Occipital lobe (tissue), 2 donors: ENCODE measurements around a stretch of chr4.

- RAMPAGE, long total RNA, result no peak
Measured at GRCh38 chr4:78913830-78914199, 25.4 kb downstream of the PAQR3 start.

DNA sequence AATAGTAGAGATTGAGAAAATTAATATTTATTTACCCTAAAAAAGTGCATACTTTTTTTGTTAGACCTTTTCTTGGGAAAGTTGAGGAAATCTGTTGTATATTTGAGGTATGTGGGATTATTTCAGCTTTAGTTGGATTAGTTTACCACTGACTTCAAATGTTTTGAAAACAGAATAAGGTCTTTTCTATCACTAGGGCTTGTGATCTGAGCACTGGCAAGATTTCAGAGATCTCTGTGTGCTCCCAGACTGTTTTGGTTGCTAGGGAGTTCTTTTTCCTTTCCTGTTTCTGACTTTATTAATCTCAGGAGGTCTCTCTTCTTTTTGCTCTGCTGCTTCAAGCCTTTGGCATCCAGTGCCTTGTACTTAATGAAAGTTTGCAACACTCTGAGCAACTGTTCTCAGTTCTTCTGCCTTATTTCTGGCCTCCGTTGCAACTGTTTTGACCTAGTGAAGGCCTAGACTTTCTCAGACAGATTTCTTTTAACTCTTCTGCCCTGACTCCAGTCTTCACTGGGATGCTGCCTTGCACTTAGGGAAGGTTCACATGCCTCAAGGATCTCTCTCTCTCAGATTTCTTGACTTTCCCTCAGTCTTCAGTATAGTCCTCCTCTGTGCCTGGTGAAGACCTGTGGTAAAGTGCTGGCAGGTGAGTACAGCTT, 32.1 kb upstream of the PAQR3 start:
- RAMPAGE, long total RNA, result no peak

DNA sequence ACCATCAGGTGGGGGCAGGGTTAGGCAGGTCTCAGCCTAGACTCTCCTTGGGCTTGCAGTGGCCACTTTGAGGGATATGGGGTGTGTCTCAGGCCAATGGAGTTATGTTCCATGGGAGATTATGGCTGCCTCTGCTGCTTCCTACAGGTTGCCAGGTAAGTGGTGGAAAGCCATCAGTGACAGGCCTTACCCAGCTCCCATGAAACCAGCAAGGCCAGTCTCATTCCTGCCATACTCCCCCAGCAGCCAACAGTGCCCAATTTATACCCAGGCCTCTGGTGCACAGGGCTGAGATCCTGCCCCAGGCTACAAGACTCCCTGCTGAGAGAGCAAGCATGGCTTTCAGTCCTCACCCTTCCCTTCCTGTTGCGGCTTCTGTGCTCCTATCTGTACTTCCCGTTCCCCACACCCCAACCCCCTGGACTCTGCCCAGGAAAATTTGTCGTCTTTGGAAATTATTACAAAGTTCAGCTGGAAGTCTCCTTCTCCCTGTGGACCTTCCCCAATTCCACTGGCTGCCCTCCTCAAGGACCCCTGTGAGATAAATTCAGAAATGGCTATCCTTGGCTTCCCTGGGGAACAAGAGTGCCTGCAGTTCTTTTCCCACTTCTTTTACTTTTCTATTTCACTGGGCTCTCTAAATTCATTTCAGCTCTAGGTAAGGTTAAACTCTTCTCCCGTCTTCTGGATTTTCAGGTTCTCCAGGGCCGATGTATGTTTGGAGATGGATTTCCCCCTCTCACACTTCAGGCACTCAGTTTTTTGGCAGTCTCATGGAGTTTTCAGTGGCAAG, 84.1 kb upstream of the GK2 start:
- RAMPAGE, long total RNA, result no peak

DNA sequence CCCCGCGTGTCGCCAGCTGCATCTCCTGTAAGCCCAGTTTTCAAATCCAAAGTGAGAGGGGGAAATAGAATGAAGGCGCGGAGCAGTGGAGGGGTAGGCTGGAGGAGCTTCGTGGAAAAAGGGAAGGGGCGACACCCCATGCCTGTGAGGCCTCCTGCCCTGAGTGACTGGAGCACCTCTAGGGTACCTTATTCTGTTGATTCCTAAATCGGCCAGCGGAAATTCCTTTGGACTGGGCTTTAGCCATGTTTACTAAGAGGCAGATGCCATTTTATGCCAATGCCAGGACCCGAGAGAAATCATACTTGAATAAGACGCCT, 1.2 kb downstream of the BMP3 start:
- RAMPAGE, long total RNA, result no peak

DNA sequence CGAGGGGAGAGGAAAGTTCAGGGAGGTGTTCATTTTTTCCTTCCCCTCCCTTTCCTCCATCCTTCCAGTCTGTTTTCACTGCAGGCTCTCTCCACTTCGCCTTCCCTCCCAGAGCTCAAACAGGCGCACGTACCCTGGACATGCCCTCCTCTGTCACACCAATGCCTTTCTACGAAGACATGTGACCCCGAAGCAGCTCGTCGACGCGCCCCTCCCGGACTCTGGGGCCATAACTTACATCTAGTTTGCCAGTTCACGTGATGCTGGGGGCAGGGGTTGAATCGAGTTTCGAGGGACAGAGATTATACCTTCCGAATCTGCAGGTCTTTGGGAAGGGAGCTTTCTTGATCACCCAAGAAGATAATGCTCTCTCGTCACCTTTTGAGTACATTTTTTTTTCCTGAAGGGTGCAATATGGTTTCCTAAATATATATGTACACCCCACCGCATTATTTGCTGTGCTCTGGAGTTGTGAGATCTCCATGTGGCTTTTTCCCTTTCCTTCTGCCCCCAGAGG, 533 bp upstream of the PRKG2 start:
- RAMPAGE, long total RNA, result no peak

DNA sequence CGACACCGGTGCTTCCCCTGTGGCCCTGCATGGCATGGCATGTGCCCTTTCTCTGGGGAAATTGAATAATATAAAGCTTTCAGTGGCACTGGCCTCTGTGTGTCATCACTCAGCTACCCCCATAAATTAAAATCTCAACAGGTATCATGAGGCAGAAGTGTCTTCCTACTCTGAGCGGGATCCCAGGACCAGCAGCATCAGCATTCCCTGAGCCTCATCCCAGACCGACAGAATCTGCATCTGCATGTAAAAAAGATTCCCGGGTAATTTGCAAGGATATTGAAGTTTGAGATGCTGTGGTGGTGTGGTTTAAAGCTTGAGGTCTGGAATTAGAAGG, 46.0 kb downstream of the RASGEF1B start:
- RAMPAGE, long total RNA, result no peak

DNA sequence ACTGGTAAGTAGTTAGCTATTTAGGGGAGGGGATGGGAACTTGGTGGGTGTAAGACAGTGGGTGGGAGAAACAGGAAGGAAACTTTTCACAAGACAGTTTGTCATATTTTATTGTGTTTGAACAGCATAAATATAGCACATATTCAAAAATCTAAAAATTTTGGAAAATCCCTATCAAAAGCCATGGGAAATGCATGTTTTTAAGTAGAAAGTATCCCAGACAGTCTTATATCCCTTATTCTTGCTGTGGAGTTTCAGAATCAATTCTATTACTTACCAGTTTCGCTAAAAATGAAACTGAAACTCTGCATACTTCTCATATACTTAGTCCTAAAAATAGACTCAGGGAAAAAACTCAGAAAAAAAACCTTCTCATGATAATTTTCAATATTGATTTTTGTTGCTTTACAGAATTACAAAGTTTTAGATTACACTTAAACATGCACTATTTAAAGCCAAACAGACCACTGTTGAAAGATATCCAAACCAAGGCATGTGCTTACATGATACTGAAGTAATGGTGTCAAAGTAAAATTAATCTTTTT, 22.4 kb upstream of the RASGEF1B start:
- RAMPAGE, long total RNA, result no peak

DNA sequence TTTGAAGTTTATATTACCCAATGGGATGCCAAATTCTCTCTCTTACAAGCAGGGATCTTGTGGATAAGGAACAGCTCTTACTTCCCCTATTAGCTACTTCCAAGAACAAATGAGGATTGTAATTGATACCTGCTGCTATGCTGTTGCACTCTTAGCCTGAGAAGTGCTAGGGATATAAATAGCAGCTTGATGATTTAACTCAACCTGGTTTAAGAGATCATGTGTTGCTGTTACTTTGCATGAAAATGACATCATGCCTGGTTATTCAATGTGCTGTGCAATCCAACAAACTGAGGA, 160.1 kb upstream of the RASGEF1B start:
- RAMPAGE, long total RNA, result no peak

DNA sequence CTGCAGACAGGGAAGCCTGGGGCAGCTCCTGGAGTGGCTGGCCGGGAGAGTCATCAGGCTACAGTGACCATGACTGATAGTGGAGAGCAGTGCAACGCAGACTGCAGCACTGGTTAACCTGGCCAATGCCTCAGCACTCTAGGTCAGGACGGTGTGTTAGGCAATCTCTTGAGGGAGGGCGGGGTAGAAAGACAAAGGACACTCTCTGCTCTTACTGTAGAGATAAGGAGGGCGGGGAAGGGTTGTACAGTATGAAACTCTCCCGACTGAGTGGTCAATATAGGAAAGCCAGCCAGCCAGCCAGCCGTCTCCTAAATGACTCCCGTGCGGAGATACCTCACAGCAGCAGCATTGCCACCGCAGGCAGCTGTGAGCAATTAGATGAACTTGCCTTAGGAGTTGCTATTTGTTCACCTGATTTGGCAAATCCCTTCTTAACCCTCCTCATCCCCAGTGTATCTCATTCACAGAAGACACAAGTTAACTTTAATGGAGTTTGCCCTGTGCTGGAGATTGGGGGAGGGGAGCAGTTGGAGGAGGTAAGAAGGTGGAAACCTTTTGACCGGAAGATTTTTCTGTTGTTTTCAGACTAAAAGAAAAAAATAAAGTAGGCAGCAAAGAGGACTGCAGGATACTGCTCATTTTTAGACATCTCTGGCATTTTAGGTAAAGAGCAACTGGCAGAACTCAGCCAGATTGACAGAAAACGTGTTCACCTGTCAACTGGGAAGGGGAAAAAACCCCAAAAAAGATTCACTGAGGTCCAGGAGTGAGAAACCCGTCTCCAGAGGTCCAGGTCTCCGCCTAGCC, 330.5 kb downstream of the HNRNPD start:
- RAMPAGE, long total RNA, result no peak

DNA sequence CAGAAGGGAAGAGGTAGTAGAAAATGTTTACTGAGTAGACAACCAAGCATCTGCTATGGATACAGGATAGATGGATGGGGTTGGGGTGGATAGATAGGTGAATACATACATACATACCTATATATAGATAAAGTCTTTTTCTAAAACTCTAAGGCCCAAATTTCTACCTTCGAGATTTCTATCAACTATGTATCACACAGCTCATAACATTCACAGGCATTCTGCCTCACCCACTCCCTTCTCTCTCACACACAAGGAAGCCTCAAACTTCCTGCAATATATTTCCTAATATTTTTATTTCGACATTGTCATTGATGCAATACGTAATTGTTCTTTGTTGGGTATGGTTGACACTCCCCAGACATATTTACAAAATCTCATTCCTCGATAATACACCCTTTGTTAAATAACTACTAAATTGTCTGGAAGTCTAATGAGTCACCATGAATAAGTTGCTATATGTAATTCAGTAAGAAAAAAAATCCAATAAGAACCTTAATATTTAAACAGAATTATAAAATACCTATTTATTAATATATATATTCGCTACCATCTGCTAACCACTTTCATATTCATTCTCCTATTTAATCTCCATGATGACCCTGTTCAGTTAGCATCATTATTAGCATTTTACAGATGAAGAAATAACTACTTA, 143.5 kb downstream of the HNRNPD start:
- RAMPAGE, long total RNA, result no peak

DNA sequence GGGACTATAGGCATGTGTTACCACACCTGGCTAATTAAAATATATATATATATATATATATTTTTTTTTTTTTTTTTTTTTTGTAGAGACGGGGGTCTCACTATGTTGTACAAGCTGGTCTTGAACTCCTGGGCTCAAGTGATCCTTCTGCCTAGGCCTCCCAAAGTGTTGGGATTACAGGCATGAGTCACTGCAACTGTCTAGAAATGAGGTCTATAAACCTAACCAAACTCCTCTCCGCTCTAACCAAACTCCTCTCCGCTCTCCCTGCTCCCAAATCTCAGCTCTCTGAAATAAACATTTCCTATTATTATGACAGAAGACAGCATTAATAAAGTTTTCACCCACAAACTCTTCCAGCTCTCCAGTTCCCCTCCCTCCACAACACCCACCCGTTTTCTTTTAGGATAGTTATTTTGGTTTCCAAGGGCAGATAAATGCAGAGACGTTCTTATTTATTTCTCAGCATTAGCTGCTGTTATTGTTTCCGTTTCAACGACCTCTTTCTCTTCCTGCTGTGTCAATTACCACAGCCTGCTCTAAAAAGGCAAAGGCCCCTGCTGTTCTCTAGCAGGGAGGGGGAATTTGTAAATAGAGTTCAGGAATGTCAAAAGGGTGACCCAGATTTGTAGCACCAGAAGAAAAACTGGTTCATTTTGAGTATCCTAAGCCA, 13.2 kb upstream of the SCD5 start:
- RAMPAGE, long total RNA, result no peak

GRCh38 chr4:83011054-83011294, 351 bp upstream of the LIN54 start:
- RAMPAGE, long total RNA, result no peak

GRCh38 chr4:83088705-83089070, 25.8 kb downstream of the PLAC8 start:
- RAMPAGE, long total RNA, result no peak

GRCh38 chr4:83110393-83110930, 4.1 kb downstream of the PLAC8 start:
- RAMPAGE, long total RNA, result no peak

GRCh38 chr4:83219076-83220157, 65.2 kb downstream of the COQ2 start:
- RAMPAGE, long total RNA, result no peak

DNA sequence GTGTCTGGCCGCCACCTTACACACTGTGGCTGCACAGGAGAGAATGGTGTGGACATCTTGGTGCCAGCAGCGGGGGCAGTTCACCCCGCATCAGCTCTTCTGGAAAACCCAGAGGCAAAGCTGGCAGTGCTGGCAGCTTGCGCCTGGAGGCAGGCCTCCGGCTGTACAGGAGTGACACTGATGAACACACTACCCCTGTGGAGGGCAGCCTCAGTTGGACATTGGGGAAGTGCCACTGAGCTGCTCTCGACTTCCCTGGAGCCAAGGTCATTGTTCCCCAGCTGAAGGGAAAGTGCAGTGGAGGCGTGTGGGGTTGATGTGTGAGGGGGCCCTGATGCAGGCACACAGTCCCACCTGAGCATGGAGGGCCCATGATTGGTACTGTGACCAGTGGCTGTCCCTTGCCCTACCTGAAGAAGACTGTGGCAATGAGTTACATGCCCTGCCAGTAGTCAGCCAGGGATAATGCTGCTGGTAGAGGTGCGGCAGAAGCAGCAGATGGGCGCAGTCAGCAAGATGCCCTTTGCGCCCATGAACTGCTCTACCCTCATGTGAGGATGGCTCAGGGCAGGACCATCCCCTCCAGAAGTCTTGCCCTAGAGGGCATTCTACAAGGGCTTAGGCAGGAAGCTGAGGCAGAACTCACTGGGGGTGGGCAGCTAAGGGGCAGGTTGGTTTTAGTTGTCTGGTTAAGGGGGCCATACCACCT, 36.8 kb downstream of the COQ2 start:
- RAMPAGE, long total RNA, result no peak

GRCh38 chr4:83281392-83282119, 3.0 kb downstream of the COQ2 start:
- RAMPAGE, long total RNA, result no peak

DNA sequence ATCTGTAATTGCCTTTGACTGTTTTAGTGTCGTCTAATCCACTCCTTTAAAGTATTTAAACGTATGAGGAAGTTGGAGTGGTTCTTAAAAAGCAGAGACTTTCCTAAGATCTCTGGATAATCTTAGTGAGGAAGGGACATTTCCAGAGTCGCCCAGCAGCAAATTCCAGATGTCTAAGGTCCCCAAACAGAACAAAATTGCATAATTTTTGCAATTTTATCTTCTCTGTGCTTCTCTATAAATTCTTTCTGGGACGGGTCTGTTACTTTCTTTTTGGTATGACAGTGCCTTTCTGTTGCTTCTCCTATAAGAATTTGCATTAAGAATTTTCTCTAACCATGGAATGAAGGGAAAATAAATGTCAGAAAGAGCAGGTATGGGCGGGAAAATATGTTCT, 449 bp downstream of the MRPS18C start:
- RAMPAGE, long total RNA, result no peak

- RAMPAGE, long total RNA, result no peak
Measured at GRCh38 chr4:83548378-83548988, 12.6 kb downstream of the GPAT3 start.

DNA sequence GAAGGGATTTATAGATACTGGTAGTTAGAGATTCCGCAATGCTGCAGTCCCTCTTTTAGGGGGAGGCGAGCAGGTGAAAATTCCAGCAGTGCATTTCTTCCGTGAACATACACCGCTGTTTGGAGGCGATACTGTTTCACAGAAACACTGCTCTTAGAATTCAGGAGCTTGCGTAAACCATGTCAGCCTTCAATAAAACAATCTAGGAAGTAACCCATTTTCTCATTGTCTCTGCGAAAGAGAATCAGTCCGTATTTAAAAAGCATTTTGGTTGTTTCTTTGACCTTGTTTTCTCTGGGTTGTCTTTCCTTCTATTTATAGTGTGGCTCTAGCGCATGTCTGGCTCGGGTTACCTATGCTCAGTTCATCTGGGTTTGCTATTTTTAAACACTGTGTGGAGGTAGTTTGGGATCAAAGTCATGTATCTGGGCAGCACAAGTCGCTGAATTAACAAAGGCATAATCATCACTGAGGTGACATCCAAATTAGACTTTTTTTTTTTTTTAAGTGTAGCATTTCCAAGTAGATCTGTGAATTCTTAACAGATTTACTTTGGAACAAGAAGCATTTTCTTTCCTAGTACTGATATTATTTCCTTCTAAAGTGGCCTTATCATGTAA, 90.5 kb downstream of the GPAT3 start:
- RAMPAGE, long total RNA, result no peak